Ureter (tissue), 1 donor: ENCODE results near the genes H4C14 and CA14.

- PRO-cap: no peak
Observed at GRCh38 chr1:149128619-149128865, 25.2 kb upstream of the NBPF9 start.

DNA sequence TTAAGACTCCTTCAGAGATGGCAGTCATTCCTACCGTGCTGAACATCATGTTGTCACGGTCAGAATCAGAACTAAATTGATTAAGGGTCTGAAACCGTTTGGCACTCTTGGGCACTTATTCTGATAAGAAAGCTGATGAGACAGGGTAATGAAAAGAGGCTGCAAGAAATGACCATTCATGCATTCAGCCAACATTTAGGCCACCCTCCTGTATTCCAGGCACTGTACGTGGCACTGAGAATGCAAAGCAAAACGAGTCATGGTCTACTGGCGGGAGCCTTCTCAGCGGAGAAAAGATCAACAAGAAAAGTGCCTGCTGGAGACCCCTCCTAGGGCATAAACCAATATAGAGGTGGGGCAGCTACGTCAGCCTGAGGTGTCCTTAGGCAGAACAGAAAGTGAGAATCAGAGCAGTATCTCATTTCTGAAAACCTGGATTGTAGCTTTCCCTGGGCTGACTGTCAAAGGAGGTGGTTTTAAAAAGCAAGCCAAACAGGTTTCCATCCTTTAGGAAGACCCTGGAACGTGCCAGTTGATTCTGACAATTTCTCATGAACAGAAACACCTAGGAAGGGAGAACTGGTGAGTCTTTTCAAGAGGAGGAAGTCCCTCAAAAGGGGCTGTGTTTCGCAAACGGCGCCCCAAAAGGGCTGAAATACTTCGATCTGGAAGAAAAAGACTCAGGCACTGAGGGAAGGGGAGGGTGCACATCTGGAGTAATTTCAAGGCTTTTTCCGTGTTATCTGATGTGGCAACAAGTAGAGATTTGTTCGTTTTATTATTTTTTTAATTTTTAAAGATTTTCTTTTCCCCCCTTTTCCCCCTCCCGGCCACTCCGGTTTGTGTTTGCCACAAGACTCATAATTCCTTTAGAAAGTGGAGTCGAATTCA is 22.4 kb downstream of the PPIAL4C start:
- PRO-cap: no peak

- PRO-cap: no peak
Observed at GRCh38 chr1:149832077-149833024, at the start of gene H4C14. TSS of gene H4C14 (plus strand) at chr1:149832657.

DNA sequence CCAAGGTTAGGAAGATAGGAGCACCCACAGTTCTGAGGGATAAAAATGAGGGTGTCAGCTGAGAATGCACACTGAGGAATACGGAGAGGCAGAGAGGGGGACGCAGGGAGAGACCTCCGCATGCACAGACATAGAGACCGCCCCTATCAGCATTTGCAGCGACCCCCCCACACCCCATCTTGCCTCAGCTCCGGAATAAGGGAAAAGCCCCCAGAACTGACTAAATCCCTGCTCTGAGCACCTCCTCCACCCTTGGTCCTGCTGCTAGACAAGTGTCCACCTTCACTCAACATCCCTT is 846 bp downstream of the SV2A start:
- PRO-cap: no peak

DNA sequence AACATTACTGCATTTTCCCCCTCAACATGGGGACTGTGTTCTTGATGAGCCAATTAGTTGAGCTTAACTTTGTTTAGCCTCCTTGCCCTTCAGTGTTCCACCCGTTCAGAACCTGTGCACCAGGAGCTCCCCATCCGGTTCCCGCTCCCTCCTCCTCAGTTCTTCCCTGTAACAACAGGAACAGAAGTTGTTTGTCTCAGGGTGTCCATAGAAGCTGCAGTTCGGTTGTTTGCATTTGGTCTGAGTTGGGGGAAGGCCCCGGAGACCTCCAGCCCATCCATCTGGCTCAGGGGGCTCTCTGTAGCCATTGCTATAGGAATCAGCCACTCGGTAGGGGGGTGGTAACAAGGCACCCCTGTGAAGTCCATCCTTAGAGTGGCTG is 7.1 kb upstream of the MTMR11 start:
- PRO-cap: no peak

DNA sequence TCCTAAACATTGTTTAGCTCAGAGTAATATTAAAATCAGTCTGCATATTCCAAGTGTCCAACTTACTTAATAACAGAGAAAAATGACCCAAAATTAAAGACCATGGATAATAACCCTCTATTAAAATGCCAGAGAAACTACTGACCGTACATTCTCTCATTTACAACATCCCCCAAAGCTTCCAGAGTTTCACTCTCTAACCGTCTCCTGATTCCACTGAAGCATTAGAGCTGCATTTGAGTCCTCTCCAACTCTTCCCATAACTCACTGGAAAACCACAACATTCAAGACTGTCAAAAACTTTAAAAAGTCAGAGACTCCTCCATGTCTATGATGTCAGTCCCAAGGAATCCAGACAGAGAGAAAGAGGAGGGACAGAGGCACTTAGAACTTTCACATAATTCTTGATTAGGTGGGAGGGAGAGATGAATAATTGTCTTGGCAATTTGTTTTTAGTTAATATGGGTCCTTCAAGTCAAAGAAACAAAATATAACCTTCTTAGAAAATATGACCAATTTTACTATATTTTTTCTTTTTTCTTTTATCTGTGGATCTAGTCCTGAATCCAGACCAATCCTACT is 24.1 kb downstream of the OTUD7B start:
- PRO-cap: no peak

DNA sequence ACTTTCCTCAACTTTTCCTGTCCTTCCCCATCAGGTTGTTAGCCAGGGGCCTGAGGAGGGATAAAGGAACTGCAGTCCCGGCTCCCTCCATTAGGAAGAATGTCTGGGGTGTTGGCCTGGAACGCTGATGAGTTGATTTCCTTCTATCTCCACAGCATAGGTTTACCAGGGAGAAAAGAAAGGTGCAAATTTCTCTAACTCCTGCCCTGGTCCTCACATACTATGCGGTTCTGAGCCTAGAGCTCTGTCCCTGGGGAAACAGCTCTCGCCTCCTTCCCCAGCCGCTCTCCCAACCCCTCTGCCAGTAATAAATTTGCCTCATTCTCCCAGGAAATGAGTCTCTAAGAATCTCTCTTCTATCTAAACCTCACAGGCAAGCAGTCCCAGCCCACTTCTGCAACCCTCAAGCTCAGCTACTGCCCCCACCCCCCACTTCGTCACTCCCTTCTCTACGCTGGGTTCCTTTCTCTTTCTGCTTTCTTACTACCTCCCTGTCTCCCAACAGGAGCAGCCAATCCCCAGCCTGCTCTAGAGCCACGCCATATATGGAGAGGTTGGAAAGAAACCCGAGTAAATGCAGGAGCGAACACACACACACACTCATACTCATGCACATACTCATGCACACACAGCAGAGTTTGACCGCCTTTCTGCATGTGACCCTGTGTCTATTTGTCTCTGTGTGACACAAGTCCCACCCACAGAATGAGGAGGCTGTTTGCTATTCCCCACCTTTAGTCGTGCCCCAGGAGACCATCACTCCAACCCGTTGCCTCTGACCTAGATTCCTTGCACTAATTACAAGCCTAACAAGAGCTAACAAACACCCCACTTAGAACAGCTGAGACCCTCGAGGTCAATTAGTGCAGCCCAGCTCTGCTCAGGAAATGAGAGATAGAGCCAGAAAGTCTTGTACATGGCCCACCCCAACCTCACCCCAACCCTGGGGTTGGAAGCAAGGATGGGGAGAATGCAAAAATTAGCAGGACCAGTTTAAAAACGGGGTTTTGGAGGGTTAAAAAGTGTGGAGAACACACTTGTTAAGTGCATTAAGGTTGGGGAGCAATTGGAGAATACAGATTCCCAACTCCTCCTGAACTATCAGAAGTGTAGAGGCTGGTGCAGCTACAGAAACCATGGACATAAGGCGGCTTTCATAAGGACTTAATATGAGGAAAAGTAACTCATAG is 13.5 kb downstream of the PLEKHO1 start:
- PRO-cap: bidirectional peak, plus-strand start at position 573 of the sequence, minus-strand start at position 300 of the sequence

GRCh38 chr1:150213526-150214671 is 22.0 kb downstream of the ANP32E start:
- PRO-cap: bidirectional peak, plus-strand start at chr1:150213785, minus-strand start at chr1:150213619

DNA sequence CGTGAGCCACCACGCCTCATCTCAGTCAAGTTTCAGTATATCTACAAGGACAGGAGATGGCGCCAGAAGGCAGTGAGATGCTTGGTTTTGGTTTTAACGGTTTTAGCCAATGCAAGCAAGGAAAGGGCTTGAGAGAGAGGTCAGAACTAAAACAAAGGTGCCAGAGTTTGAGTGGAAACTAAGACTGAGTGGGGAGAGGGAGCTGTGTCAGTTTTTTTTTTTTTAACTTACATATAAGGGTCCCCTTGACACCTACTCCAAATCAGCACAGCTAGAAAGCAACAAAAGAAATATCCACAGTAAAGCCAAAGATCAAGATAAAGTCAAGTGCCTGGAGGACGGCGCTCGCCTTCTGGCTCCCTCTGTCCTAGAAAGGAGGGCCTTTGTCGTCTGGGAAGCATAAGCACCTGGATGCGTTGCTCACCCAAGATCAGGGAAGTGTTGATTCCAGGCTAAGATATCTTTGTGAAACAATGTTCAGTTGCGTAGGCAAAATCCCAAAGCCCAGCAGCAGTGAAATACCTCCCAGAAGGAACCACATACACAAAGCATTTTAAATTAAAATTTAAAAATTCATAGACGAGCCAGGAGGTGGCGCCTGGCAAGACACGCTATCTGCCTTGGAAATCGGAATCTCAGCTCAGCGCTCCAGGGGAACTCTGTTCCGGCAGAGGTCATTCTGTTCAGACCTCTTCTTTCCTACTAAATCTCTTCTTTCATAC is 1.9 kb upstream of the CA14 start:
- PRO-cap: no peak

GRCh38 chr1:150257334-150258612 is at the start of gene CA14:
TSS of gene CA14 (plus strand) at chr1:150257774.
- PRO-cap: no peak

DNA sequence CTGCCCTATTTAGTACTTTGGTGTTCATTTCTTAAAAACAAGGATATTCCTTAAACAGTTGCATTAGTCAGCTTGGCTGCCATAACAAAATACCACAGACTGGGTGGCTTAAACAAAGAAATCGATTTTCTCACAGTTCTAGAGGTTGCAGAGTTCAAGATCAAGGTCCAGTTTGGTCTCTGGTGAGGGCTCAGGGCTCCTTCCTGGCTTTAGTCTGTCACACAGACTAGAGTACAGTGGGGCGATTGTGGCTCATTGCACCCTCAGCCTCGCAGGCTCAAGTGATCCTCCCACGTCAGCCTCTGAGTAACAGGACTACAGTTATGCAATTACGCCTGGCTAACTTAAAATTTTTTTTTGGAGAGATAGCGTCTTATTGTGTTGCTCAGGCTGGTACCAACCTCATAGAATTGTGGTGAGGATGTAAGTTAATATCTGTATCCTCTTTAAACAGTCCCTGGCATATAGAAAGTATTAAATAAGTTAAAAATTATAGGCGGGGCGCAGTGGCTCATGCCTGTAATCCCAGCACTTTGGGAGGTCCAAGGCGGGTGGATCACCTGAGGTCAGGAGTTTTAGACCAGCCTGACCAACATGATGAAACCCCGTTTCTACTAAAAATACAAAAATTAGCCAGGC is 46.9 kb downstream of the RPRD2 start:
- PRO-cap: no peak

DNA sequence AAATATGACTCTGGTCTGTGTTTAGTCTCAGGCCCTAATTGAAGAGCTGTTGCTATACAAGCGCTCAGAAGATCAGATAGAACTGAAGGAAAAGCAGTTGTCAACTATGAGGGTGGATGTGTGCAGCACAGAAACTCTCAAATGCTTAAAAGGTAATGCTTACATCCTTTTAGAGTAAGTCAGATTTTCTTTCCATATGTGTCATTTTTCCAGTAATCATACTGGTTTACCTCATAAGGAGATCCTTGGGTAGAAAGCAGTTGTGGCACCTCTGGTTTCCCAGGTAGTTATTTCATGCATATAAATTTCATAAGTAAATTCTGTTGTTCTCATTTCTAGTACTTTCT is 43.0 kb upstream of the TARS2 start:
- PRO-cap: no peak

DNA sequence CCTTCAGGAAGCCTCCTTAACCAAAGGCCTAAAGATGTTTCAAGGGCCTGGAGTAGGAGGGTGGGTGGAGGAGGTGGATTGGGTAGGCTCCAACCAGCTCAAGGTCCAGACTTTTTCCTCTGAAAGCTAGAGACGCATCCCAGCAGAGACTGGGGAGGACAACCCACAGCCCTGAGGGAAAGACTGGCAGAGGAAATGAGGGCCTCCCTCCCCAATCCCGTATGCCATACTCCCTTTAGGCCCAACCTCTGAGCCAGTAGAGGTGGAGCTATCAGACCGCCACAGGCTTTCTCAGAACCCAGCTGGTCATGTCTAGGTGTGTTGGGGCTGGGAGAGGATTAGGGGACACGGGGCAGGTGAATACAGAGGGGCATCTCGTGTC is 1.1 kb downstream of the ECM1 start:
- PRO-cap: no peak

- PRO-cap: no peak
Observed at GRCh38 chr1:150549511-150550069, 382 bp downstream of the ADAMTSL4 start.

GRCh38 chr1:150555754-150556550 is 6.7 kb downstream of the ADAMTSL4 start:
- PRO-cap: no peak

DNA sequence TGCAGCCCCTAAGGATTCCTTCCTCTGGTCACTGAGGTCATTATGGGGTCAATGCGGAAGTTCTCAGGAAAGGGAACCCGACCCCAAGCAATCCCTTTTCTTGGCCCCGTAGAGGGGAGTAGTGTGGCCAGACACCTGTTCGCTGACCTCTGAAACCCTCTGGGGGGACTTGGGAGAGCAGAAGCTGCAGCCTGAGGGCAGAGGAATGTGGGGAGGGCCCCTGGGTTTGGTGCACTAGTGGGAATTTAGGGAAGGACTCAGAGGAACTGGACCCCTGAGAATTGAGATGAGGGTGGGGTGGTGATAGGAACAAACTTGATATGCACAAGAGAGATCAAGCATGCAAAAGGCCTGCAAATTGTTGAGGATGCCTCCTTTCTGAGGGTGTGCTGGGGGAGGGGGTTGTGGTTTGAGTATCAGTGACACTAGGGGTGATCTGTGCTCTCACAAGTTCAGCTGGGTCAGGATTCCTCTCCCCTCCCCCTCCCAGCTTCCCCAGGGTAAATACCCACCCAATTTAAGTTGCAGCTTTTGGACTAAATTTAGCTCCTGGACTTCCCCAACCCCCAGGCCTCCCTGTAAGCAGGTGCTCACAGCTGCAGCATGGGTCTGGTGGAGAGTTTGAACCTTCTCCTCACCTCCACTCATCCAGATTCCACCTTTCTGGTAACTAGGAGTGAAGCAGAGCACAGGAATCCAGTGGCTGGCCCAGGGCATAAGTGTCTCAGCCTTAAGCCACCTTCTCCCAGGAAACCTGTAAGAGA is 13.4 kb downstream of the ADAMTSL4 start:
- PRO-cap: no peak

- PRO-cap: no peak
Observed at GRCh38 chr1:150563228-150564060, 14.2 kb downstream of the ADAMTSL4 start.

DNA sequence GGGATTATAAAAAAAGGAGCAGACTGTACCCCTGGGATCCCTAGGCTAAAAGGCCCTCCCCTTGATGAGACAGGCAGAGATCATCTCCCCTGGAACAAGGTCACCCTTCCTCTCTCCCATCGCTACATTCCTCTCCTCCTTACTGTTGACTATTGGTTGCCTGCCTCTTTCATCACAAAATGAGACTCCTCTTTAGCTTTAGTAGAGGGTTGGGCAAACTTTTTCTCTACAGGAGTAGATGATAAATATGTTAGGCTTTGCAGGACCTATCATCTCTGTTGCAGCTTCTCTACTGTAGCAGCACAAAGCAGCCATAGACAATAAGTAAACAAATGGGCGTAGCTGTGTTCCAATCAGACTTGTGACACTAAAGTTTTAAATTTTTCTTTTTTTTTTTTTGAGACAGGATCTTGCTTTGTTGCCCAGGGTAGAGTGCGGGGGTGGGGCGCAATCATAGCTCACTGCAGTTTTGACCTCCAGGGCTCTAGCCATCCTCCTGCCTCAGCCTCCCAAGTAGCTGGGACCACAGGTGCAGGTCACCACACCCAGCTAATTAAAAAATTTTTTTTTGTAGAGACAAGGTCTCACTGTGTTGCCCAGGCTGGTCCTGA is 15.0 kb downstream of the ADAMTSL4 start:
- PRO-cap: no peak

GRCh38 chr1:150564672-150565245 is 14.7 kb downstream of the MCL1 start:
- PRO-cap: no peak

- PRO-cap: no peak
Observed at GRCh38 chr1:150574870-150575559, 4.4 kb downstream of the MCL1 start.